ENCODE results near the gene PGAP2.

- PRO-cap, result no peak
Observed at GRCh38 chr11:2645700-2646947, 201.3 kb downstream of the KCNQ1 start.

DNA sequence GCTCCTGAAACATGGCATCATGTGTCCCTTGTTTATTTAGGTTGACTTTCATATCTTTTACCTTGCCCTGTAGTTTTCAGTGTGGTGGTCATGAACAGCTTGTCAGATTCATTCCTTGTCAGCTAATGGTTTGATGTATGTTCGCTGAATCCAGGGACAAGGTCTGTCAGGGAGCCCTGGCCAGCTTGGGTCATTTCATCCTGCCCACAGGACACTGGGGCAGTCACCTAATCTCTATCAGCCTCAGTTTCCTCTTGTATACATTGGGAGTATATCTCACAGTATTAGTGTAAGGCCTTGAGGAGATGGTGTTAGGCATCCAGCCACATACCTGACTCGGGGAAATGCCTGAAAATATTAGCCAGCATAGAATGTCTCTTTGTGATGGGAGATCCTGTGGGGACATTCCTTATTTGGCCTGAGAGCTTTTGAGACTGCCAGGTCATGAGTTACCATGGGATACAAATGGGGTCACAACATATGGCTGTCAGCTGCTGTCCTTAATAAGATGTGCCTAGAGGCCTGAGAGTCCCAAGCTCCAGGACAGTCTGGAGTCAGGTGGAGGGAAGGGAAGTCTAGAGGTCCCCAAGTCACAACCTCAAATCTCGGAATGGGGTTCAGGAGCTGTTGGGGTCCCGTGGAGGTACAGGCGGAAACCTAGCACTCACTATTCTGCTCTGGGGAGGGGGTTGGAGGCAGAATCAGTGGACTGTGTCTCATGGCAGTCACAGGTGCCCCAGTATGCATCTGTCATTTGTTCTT lies 216.0 kb downstream of the CDKN1C start:
- PRO-cap, result no peak

DNA sequence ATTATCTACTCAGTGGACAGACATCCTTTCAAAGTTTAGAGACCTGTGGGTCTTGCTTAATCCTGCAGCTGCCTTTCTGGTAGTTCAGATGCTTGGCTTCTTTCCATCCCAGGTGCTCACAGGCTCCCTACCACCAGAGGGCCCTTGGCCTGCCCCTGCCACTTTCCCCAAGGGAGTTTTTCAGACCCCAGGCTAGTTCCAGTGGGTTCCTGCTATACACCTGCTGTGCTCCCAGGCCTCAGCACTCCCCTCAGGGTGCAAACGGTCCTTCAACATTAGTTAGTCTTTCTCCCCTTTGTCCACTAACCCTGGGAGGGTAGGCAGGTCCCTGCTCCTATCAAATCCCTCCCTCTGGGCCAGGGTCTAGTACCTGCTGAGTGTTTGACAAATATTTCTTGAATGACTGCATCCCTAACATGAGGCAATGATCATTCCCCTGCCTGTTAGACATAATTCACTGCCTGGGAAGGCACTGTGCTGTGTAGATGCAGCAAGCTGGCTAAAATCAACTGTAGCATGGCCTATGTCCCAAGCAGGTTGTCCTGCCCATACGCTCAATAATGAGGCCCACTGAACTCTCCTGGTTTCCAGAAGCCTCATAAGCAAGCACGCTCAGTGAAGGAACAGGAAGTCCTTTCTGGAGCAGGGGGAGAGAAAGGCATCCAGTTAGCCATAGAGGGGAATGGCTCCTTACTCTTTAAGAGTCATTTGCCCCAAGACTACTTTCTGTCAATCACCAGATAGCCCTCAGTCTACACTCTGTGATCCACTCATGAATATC lies 193.0 kb downstream of the CDKN1C start:
- PRO-cap, result unidirectional peak, plus-strand start at position 457 of the sequence

- PRO-cap, result no peak
Observed at GRCh38 chr11:2788105-2789012, 97.2 kb downstream of the CDKN1C start.

DNA sequence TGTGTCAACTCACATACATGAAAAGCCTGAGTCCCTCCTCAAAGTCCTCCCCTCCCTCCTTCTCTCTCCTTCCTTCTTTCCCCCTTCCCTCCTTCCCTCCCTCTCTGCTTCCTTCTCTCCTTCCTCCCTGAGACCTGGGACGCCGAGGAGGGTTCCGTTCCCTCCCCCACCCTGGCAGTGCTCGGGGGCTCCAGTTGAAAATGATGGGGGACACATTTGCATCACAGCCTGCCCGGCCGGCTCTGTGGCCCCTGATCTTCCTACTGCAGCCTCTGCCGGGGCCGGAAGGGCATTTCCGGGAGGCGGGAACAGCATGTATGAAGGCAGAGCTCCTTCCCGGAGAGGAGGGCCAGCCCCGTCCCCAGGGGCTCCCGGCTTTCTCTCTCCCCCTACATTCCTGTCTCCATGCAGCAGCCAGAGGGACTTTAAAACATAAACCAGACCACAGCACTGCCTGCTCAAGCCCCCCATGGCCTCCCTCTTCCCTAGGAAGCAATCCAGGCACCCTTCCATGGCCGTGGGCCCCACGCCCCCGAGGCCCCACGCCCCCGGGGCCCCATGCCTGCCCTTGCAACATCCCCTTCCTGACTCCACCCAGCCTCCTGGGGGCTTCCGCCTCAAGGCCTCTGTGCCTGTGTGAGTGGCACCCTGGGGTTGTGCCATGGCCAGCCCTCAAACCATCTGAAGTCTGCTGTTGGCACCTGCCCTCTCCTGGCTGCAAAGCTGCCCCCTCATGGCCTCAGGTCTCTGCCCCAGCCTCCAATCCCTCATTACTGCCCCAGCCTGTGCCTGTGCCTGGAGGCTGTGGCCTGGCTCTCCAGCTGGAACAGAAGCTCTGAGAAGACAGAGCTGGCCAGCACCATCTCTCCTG lies 73.1 kb downstream of the CDKN1C start:
- PRO-cap, result bidirectional peak, plus-strand start at position 293 of the sequence, minus-strand start at position 274 of the sequence

- PRO-cap, result no peak
Observed at GRCh38 chr11:2881617-2882408, 3.8 kb downstream of the CDKN1C start.

- PRO-cap, result bidirectional peak, plus-strand start at chr11:2929537, minus-strand start at chr11:2929420; bidirectional peak, plus-strand start at chr11:2929814, minus-strand start at chr11:2929714
Observed at GRCh38 chr11:2929461-2930029, 325 bp upstream of the PHLDA2 start.

- PRO-cap, result no peak
Observed at GRCh38 chr11:2992641-2993300, 642 bp upstream of the NAP1L4 start.

GRCh38 chr11:3000264-3001016 lies 8.3 kb upstream of the NAP1L4 start:
- PRO-cap, result no peak

DNA sequence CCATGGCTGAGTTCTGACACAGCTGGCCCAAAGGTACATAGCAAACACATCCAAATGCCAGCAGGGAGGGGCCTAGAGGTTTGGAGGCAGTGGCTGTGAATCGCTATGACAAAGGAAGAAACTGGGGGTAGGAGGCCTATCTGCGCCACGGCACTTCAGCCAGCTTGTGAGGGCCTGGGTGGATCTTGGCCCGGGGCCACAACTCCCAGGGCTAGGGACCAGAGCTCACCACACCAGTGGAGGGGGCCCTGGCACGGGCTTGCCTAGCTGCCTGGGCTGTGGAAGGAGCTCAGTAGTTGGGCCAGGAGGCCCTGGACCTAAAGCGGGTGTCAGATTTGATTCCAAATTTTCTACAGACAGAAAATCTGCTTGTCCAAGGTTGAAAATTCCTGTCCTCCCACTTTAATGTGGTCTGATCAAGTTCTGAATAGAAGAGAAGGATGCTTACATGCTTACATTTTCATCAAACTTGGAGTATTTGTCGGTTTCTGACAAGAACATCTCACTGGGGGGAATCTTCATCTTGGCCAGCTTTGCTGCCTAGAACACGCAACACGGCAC lies 9.5 kb upstream of the NAP1L4 start:
- PRO-cap, result no peak

DNA sequence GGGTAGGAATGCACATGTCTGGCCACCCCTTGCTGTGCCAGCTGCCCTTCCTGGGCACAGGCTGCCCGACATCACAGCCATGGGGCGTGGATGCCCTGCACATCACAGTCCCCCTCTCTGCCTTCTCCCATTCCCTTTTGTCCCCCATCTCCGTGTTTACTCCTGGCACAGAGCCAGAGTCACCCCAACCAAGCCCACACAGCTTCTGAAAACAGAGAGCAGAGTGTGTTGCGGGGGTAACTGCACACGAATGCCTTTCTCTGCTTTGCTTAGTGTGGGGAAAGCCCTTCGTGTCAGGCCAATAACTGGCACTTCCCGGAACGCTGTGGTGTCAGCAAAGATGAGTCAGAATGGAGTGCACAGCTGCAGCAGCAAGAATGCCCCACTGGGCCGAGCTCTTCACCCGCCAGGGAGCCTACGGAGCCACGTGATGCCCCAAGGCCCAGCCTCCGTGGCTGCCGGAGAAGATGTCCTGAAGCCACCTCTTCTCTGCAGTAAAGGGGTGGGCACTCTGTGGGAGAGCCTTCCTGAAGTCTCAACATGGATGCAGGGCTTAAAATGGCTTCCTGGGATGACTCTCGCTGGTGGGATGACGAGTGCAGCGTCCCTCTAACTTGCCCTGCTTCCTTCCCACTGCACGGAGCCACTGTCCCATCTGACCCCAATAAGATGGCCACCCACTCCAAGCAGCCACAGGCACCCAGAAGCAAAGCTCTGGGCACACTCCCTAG lies 7.4 kb downstream of the CARS1 start:
- PRO-cap, result no peak

- PRO-cap, result no peak
Observed at GRCh38 chr11:3105817-3106554, 48.8 kb upstream of the CARS1 start.

GRCh38 chr11:3107154-3107790 lies 50.0 kb upstream of the CARS1 start:
- PRO-cap, result no peak

DNA sequence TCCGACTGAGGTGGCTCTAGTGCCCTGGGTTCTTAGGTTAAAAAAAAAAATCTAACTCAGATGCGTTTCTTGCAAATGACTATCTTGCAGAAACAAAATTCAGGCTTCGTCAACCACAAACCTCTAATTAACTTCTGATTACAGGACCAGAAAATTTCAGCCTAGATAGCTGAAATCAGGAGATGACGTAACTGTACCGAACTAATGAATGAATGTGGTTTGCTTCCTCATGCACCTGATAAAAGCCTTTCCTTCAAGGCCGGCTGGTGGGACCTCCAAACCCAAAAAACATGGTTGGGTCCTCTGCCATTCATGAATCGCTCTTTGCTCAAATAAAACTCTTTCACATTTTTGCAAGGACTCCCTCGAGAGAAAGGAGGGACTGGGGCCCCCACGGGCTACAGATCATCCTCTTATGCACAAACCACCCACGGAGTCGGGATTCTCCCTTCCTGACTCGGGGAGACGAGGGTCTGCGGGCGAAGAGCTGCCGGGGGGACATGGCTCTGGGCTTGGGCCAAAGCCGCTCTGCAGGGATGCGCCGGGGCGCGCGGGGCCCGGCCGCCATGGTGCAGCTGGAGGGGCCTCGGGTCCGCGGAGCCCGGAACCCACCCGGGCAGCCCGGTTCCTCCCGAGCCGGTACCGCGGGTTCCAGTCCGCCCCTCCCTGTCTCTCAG lies 469 bp downstream of the ZNF195 start:
- PRO-cap, result no peak

DNA sequence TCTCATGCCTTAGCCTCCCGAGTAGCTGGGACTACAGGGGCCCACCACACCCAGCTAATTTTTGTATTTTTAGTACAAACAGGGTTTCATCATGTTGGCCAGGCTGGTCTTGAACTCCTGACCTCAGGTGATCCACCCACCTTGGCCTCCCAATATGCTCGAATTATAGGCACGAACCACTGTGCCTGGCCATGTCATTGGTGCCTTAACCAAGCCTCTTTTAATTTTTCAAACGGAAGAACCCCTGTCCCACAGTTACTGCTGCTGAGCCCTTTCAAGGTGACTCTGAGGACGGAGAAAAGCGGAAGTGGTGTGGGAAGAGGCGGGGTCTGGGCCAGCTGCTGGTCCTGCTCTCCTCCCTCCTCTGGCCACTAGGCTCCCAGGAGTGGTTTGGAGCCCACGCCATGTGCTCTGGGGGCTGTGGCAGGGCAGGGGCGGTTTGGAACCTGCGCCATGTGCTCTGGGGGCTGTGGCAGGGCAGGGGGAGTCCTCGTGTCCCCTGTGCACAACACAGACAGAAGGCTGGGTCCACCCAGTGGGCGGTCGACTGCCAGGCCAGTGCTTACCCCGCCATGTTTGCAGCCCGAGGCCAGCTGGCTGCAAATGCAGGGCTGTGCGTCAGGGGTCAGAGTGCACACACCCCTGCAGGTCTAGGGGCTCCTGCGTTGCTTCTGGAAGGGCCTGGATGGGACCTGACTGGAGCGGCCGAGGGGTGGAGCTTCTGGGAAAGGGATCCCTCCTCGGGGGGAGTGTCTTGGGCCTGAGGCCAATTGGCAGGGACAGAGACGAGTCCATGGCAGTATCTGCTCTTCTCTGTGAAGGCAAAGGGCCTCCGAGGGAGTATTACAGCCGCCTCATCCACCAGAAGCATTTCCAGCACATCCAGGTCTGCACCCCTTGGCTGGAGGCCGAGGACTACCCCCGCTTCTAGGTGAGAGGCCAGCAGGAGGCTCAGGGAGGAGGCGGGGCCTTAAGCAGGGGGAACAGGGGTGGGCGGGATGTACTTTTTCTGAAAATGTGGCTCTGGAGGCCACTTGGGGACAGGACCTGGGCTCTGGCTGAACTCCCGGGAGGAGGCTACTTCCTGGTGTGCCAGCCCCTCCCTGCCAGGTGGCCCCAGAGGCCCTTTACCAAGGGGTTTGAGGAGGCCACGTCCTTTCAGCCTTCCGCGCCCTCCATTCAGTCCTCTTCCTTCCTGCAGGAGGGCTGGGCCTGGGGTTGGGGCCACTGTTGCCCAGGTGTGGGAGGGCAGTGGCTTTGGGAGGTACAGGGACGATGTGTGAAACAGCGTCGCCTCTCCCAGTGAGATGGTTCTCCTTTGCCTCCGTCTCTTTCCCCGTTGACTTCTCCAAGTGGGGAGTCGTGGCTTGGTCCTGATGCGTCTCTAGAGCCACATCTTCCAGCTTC lies 25.6 kb upstream of the ZNF195 start:
- PRO-cap, result no peak

GRCh38 chr11:3421603-3422118 lies 42.7 kb upstream of the ZNF195 start:
- PRO-cap, result no peak

GRCh38 chr11:3511374-3511930 lies 130.3 kb downstream of the ART5 start:
- PRO-cap, result no peak

DNA sequence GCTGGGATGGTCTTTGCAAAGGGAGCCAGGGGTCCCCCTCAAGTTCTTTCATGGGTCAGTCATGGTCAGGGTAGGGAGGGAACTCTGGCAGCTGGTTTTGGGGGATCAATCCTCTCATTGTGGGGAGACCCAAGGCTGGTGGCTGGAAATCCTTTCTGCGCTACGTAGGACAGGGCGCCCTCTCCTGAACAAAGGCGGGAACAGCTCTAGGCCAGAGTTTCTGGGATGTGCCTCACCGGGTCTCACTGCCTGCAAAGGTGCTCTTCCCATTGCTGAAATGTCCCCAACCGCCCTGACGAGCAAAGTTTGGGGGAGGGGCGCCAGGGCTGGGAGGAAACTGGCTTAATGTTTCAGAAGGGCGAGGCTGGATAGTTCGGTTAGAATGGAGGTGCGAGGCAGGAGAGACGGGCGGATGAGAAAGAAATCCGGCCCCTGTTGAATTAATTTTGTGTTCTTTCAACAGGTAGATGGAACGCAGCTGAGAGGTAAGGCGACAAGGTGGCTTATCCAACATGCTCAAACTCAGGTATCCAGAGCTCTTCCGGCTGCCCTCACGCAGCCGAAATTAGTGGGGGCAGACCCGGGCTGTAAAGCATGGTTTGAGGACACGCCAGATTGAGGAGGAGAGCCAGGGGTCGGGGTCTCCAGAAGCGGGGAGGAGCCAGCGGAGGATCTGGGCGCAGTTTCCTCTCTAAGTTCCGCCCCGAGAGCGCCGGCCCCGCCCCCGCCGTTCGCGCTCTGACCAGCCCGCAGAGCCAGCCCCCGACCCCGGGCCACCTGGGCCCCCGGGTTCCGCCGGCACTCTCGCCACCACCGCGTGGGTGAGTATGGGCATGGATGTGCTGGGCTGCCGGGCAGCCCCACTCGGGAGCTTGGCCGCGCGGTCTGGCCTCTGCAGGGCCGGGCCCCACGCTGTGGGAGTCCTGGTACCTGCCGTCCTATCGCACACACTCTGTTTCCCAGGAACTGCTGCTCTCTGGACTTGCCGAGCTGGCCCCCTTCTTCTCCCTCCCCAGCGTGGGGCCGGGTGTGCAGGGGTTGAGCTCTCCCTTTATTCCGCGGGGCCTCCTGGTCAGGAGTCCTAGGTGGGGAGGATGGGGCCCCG lies at the start of gene PGAP2:
Gene PGAP2, plus strand, starts transcription at position 730 of the 1,105 bp plus-strand sequence.
- PRO-cap, result unidirectional peak, plus-strand start at position 214 of the sequence; unidirectional peak, plus-strand start at position 380 of the sequence; bidirectional peak, plus-strand start at position 801 of the sequence, minus-strand start at position 617 of the sequence

DNA sequence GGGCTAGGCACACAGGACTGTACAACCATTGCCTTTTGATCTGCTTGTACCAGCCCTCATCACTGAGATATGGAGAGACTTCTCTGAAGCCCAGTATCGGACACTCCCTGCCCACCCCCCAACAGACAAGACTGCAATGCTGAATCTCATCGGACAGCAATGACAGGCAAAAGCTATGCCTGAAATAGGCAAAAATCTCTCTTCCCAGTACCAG lies 6.5 kb downstream of the RHOG start:
- PRO-cap, result no peak

DNA sequence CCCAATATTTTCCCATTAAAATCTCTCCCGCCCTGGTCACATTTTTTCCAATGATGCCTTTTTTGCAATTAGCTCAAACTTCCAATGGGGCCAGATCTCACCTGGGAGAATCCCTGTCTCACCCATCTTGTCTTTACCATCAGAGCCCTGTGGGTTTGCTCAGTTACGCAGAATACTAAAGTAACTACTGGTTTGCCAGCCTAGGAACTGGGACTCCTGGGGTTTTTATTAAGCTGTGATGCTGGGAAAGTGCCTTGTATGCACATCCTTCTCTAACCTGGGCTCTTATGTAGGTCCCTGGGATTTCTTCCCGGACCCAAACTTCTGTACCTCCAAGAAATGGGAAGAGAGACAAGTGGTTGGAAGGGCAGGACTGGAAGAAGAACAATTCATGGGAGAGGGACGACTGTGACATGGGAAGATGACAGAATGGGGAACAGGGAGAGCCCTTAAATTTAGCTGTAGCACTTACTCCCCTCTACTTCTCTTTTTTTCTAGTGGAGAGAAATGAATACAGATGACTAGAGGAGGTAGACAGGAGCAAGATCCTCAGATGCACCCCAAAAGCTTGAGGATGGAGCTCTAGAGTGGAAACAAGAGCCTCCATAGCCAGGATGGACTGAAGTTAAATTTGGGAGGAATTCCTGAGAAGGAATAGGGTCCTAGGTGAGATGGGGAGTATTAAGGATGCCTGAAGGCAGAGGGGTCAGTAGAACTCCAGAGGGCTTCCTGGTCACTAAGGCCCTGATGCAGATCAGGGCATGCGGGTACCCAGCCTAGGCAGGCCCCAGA lies 2.3 kb downstream of the RHOG start:
- PRO-cap, result bidirectional peak, plus-strand start at position 524 of the sequence, minus-strand start at position 386 of the sequence

Measured in sciatic nerve (tissue), 1 donor.